Mesenchymal stem cell of the bone marrow (primary cell): Measurements from ENCODE around the genes FOXG1 and COCH.

GRCh38 chr14:24839617-24840293 lies 205.8 kb upstream of the GZMB start:
- CAGE, long polyA plus RNA, result no peak

DNA sequence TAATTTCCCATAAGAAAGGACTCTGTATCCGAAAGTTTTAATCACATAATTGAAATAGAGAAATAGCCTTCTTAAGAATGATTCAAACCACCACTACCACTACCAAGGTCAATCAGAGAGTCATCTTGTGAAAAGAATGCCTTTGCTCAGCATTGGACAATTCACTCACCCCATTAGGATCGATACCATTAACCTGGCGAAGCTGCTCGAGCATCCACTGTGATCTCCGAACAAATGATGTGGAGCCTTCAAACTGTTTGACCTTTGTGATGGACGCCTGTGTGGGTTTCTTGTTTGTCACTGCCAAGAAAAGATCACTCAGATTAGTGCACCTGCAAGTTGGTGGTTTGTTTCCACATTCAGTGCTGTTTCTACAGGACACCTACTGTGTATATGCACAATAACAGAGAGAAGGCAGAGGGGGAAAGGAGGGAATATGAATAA lies 193.1 kb downstream of the STXBP6 start:
- CAGE, long polyA plus RNA, result no peak

DNA sequence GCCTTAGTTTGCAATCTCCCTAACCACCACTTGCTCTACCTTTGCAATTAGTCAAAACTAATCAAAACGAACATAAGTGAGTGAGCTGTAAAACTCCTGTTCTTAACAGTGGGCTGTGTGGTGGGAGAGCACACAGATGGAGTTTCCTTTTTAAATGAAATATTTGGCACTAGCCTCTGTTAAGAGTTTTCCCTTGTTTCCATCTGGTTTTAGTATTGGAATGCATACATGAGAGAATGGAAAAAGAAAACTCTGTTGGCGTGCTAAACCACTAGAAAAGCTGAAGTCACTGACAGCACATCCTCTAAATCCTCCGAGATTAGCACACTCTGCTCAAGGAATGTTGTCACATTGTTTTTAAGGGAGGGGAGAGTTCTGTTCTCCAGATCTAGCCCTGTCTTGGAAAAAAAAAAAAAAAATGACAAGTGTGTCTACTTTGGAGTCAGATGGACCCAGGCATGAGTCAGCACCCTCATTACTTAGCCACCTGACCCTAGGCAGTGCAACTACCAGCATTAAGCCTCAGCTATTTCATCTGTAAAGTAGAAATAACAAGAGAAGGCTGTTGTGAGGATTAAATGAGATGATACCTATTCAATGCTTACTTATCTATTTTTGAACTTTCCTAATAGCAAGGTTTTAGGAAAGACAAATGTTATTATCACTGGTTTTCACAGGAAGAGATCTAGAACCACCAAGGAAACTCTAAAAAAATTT lies 83.8 kb downstream of the STXBP6 start:
- CAGE, long polyA plus RNA, result no peak

GRCh38 chr14:25010461-25010802 lies 39.5 kb downstream of the STXBP6 start:
- CAGE, long polyA plus RNA, result no peak

DNA sequence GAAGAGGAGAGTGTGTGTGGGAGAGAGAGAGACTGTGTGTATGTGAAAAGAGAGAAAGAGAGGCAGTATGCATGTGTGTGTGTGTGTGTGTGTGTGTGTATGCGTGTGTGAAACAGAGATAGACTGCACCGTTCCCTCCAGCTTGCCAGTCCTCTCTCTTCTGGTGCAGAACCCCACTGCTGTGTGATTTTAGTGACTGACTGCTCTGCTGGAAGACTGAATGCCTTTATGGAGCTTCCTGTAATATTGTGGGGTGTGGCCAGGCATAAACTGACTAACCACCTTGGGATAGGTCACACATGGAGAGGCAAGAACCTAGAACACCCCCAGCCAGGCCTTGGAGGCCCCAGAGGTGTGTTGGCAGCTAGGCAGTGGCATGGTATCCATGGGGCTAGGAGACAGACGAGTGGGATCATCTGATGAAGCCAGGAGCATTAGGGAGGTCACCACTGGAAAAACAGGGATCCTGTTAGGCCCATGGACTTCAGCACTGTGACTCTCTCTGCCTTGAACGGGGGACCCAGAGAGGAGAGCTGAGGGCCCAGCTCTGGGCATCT lies 46.1 kb upstream of the STXBP6 start:
- CAGE, long polyA plus RNA, result no peak

DNA sequence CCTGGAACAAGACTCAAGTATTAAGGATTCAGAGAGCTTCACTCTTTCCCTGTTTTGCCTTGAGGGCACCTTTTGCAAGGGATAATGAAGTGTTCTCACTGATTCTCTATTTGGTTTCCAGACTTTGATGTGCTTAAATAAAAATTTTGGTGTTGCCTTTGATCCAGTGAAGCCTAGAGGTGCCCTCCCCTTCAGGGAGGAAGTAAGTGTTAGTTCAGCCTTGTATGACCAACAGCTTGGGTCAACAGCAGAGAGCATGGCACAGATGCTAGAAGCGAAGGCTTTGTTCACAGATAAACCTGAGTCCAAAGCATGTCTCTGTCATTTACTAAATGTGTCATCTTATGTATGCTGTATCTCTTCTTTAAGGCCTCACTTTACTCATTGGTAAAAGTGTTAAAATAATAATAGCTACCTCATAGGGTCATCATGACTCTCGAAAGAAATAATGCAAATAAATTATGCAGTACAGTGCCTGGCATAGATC lies 52.9 kb upstream of the STXBP6 start:
- CAGE, long polyA plus RNA, result no peak

DNA sequence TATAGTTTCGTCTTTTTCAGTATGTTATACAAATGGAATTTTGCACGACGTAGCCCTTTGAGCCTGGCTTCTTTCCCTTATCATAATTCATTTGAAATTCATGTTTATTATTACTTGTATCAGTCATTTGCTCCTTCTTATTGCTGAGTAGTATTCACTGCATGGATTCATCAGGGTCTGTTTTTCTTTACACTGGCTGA lies 534.0 kb upstream of the NOVA1 start:
- CAGE, long polyA plus RNA, result no peak

DNA sequence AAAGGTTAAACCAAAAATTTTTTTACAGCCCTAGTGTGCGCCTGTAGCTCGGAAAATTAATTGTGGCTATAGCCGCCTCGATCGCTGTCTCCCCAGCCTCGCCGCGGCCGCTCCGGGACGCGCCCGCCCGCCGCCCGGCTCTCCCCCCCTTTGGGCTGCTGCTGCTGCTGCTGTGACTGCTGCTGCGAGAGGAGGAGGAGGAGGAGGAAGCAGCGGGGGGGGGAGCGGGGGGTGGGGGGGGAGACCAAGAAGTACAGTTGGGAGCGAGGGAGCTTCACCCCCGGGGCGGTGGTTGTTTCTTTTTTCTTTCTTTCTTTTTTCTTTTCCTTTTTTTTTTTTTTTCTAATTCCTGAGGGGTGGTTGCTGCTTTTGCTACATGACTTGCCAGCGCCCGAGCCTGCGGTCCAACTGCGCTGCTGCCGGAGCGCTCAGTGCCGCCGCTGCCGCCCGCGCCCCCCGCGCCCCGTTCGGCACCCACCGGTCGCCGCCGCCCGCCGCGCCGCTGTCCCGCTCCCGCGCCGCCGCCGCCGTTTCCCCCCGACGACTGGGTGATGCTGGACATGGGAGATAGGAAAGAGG lies at the start of gene FOXG1:
Gene FOXG1 (plus strand): TSS at position 59 of the 579 bp plus-strand sequence.
- CAGE, long polyA plus RNA, result no peak

DNA sequence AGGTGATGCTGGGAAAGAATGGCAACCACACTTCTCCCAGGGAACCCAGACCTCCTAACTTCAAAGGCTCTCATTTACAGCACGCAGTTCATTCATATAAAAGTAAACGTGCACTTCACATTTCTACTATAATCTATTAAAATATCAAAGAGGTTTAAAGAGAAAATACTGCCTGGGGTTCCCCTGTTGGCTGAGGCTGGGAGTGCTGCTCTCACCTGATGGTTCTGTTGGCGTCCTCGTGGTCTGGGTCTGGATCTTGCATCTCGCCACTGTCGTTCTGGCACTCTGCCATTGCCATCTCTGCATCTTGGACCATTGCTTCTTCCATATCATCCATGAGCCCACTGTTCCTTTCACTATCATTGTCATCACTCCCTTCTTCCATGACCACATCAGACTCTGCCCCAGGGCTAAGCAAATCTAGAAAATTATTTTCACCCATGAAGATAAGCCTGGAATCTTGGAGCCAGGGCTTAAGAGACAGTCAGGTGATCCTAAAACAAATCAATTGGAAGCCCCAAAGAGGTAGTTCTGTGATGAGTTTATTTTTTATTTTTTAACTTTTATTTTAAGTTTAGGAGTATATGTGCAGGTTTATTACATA lies 291.5 kb downstream of the PRKD1 start:
- CAGE, long polyA plus RNA, result no peak

DNA sequence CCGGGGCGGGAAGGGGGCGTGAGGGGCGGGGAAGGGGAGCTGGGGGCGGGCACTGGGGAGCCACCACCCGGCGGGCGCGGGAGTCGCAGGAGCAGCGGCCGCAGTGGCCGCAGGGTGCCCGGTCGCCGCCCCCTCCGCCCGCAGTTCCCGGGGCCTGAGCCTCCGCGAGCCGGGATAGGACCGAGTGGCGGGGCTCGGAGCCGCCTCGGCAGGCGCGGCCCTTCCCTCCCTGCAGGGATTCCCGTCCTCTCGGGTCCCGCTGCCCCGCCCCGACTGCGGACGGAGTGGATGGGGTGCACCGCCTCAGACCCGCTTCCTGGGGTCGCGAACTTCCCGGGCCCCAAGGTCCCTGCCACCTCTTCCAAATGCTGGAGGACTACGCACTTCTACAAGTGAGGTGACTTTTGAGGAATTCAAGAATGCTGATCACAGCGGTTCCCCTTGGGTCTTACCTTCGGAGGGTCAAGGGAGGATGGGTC lies 271 bp upstream of the PRKD1 start:
- CAGE, long polyA plus RNA, result no peak

- CAGE, long polyA plus RNA, result no peak
These were observed 177.0 kb upstream of the PRKD1 start for GRCh38 chr14:30104730-30104993.

- CAGE, long polyA plus RNA, result no peak
These were observed 300.2 kb upstream of the PRKD1 start for GRCh38 chr14:30227859-30228160.

GRCh38 chr14:30873970-30875029 lies at the start of gene COCH:
Gene COCH (plus strand): TSS chr14:30874559.
- CAGE, long polyA plus RNA, result no peak

DNA sequence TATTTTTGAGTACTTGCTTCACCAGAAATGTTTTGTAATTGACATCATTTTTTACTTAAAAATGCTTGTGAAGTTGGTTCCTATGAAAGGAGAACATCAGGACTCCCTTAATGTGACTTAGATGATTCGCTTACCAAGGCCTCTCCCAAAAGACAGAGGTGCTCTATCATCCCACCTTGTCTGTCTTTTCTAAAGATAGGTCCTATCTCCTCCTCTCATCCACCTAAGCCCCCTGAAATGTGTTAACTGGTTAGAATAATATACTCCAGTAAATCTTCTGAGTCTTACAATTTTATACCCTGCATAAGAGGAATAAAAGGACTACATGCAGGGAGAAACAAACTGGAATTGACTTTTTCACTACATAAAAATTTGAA lies 16.8 kb downstream of the COCH start:
- CAGE, long polyA plus RNA, result no peak

- CAGE, long polyA plus RNA, result no peak
These were observed 20.0 kb downstream of the COCH start for GRCh38 chr14:30894156-30894886.

GRCh38 chr14:30894887-30895682 lies 20.7 kb downstream of the COCH start:
- CAGE, long polyA plus RNA, result no peak

GRCh38 chr14:30972118-30972674 lies 53.3 kb upstream of the AP4S1 start:
- CAGE, long polyA plus RNA, result no peak

- CAGE, long polyA plus RNA, result no peak
These were observed 31.6 kb downstream of the HEATR5A start for GRCh38 chr14:31388704-31389200.

GRCh38 chr14:31690215-31691015 lies 129.2 kb downstream of the NUBPL start:
- CAGE, long polyA plus RNA, result no peak

DNA sequence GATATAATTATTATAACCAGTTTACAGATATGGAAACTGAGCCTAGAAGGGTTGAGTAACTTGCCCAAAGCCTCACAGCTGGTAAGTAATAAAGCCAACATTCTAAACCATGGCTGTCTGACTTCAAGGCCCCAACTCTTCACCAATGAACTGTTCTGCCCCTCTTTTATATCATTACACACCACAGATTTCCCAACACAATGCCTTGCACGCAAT lies 222.6 kb upstream of the ARHGAP5 start:
- CAGE, long polyA plus RNA, result no peak